Colic lymph node (tissue), 1 donor: ENCODE data around the gene GGCT.

DNA sequence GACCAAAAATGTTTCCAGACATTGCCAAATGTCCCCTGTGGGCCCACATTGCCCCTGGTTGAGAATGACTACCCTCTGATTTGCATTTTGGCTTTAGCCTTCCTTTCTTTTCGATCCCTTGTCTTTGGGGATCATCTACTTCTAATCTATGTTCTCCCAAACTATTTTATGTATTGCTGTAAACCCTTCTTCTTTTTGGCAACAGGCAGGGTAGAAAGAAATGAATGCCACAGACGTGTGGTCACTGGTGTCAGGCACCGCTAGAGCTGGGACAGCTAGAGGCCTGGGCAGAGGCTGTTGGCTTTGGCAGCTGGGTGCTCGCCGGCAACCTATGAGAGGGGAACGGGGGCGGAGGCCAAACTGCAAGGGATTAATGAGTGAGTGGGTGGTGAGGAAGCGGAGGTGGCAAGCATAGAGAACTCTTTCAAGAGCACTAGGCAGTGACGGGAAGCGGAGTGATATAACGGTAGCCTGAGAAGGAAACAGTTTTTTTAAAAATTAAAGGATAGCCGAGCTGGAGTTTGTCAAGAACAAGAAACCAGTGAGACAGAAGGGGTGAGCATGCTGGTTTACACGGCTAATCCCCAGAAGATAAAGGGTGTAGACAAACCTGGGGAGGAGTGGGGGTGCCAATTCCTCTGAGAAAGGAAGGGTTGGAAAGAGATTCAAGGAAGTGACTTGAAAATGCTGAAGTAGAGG, 78.5 kb downstream of the CREB5 start:
- PRO-cap: no peak

- PRO-cap: unidirectional peak, plus-strand start at chr7:28686137
Observed at GRCh38 chr7:28685505-28686437, 272.4 kb downstream of the TRIL start.

- PRO-cap: bidirectional peak, plus-strand start at chr7:28686682, minus-strand start at chr7:28686589
Observed at GRCh38 chr7:28686438-28686812, 271.7 kb downstream of the TRIL start.

- PRO-cap: no peak
Observed at GRCh38 chr7:28980485-28981004, 22.4 kb upstream of the TRIL start.

GRCh38 chr7:29136019-29136243, 10.4 kb downstream of the CPVL start:
- PRO-cap: no peak

DNA sequence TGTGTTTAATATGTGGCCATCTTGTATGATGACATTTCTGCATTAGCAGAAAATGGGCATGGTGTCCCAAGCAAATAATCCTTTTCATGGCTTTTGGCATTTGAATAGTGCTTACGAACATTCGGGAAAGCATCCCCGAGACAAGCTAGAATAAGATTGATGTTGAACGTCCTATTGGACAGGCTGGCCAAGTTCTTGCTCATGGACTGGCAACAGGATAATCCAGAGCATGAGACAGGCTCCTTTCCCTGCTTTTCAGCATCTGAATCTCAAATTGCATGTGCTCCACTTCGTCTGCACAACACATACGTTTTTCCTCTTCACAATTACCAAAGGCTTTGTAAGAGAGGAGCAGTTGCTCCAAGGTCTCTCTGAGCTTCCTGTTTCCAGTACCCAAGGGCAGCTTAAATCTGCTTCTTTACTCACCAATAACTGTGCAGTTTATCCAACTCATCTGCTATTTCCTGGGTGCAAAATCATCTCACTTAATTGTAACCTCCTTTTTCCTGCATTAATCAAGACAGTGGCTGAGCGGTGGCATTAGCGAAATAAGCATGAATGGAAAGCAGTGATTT, 79.5 kb downstream of the CHN2 start:
- PRO-cap: no peak

GRCh38 chr7:29284663-29285259, 90.2 kb downstream of the CHN2 start:
- PRO-cap: no peak

- PRO-cap: no peak
Observed at GRCh38 chr7:29426417-29426982, 137.1 kb upstream of the PRR15 start.

GRCh38 chr7:29607918-29608291, 44.3 kb downstream of the PRR15 start:
- PRO-cap: no peak

DNA sequence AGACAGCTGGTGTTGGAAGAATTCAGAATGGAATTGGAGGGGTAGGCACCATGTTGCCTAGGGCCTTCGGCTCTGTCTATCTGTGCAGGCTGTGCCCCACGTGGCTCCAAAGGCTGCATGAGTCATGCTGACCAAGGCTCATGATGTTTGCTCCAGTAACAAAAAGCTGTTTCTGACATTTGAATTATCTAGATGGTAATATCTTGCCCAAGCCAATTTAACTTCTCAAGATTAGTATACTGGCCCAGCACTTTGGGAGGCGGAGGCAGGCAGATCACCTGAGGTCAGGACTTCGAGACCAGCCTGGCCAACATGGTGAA, 57.5 kb downstream of the SCRN1 start:
- PRO-cap: no peak

DNA sequence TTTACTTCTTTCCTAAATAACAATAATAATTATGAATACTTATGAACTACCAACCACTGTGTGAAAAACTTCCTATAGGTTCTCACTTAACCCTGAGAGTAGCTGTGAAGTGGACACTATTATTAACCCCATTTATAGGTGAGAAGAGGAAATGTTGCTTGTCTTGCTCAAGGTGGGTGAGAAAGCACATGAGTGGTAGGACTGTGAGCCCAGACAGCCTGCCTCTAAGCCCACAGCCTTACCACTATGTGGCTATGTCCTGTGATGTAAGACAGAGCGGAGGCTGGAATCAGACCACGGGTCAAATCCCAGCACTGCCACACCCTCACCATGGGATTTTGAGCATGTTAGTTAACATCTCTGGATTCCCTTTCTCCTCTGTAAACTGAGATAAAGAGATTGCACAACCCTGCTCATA, 41.6 kb upstream of the MTURN start:
- PRO-cap: no peak

DNA sequence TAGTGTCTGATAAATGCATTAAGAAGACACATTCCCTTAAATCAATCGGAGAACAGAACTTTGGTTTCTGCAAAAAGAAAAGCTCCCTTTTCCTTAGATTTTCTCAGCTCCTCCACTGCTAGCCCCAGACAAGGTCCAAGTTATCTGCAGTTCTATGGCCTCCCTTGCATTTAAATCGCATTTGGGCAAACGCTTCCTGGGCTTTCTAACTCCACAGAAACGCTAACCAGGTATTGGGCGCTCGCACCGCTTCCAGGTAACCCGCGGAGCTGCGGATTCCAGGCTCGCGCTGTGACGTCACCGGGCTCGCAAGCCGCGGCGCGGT, 447 bp upstream of the MTURN start:
- PRO-cap: no peak

DNA sequence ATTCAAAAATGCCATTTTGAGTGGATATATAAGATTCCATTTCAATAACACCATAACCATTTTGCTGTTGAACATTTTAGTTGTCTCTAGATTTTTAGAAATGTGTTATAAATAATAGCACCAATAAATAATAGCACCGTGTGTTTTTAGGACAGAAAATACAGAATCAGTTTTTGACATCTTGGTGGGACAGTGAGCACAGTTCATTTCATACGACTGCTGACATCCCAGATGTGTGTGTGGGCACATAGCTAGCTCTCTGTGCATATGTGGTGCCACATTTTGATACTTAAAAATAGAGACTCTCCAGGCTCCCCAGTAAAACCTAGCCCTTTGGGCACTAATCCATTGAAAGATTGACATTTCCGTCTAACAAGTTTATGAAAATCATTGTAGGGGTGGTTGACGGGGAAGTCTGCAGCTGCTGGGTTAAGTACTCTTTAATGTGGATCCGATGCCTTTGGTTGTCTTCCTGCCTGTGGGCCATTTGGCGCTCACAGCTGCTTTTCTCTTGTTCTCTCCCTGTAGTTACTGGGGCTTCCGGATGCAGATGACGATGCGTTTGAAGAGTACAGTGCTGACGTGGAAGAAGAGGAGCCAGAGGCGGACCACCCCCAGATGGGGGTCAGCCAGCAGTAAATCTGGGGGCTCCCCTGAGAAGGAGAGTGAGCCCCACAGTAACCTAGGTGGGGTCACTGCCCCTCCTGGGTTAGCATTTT, 22.3 kb downstream of the MTURN start:
- PRO-cap: bidirectional peak, plus-strand start at position 574 of the sequence, minus-strand start at position 478 of the sequence

- PRO-cap: no peak
Observed at GRCh38 chr7:30292138-30292637, 7.8 kb downstream of the ZNRF2 start.

GRCh38 chr7:30331142-30331556, 46.8 kb downstream of the ZNRF2 start:
- PRO-cap: no peak

DNA sequence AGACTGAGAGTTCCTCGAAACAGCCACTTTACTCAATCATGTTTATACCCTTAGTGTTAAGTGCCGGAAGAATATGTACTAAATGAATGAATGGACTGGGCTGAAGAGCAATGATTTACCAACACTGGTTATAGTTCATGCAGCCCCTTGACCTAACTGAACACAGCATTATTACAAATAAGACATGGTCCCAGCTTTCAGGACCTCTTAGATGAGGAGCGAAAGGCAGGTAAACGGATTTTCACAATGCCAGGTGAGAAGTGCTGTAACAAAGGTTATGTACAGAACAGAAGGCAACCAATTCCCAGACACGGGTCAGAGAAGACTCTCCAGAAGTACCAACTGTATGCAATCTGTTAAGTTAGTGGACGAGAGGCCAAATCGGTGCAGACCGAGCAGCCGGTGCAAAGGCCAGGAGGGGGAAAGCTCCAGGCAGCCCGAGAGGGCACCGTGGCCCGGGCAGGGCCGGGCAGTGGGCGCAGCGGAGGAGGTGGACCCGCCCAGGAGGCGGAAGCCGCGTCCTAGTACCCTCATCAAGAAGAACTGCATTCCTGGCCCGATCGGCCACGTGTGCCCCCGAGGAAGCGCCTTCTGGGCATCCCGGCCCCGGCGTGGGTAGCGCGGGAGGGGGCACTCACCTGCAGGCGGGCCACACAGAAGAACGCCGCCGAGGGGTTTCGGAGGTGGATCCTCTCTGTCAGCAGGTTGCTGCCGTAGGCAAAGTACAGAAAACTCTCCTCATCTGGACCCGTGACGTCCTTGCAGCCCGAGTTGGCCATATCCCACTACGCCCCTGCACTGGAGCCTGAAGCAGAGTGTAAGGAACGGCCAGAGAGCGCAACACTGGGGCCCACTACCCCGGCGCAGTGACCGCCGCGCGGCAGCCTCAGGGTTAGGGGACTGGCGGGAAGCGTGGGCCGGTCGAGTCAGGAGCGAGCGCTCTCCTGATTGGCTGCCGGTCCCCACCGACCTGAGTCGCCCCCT, at the start of gene GGCT:
GGCT (minus strand) TSS at position 899 of the 984 bp plus-strand sequence.
- PRO-cap: bidirectional peak, plus-strand start outside the sequence, minus-strand start at position 868 of the sequence

DNA sequence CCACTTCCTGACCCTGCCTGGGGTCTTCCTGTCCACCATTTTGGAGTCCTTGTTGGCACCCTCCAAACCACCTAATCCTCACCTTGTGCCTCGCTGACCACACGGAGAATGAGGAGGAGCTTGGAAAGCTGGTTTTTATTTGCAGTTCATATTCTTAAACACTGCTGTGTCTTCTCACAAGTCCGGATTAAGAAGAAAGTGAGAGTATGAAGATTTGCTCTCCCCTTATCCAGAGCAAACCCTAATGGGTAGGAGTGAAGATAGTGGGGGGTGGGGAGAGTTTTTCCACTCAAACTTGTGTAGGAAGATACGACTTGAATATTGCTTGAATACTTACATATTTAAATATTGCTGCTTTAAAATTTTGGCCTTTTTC, 29.7 kb upstream of the GGCT start:
- PRO-cap: no peak

GRCh38 chr7:30593633-30594490, 816 bp upstream of the GARS1 start:
- PRO-cap: no peak

DNA sequence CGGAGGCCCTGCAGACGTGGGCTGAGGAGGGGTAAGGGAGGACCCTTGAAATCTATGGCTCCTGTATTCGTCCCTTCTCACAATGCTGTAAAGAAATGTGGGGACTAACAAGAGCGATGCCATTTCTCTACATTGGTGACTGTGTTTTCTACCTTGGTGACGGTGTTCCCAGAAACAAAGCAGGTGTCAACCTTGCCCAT, 28.3 kb upstream of the ADCYAP1R1 start:
- PRO-cap: no peak

- PRO-cap: unidirectional peak, plus-strand start at chr7:31336064
Observed at GRCh38 chr7:31335885-31337270, 4.1 kb downstream of the NEUROD6 start.